Left cardiac atrium (tissue), 1 donor: ENCODE results near the genes SHLD2 and RNLS.

GRCh38 chr10:86971415-86972097 lies 3.3 kb downstream of the ADIRF start:
- PRO-cap = no peak

- PRO-cap = no peak
These were observed 34.6 kb downstream of the GLUD1 start for GRCh38 chr10:87059919-87060590.

GRCh38 chr10:87082910-87083660 lies 11.6 kb downstream of the GLUD1 start:
- PRO-cap = no peak

GRCh38 chr10:87094972-87096059 lies at the start of gene SHLD2:
TSS of gene SHLD2 (plus strand) at chr10:87095206.
- PRO-cap = bidirectional peak, plus-strand start at chr10:87095206, minus-strand start at chr10:87095008; bidirectional peak, plus-strand start at chr10:87095469, minus-strand start at chr10:87095615

GRCh38 chr10:87211834-87212317 lies 13.4 kb upstream of the NUTM2A start:
- PRO-cap = no peak

DNA sequence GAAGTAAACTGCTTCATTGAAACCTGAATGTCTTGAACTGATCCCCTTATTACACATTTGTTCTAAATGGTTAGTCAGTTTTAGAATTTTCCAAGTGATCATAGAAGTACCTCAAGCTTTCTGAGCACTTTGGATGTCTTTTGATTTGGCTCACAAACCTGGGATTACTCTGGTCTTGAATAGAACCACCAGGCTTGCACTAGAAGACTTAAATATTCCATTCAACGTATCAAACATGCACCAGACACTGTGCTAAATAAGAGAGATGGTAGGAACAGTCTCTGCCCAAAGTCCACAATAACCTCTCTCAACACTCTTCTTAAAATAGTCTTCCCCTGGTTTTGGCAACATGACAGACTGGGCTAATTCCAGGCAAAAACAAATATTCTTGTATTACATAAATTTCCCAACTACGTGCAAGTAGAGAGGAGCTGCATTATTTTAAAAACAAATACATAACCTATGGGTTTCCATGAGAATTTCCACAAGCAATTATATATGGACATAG lies 64.9 kb upstream of the PAPSS2 start:
- PRO-cap = no peak

DNA sequence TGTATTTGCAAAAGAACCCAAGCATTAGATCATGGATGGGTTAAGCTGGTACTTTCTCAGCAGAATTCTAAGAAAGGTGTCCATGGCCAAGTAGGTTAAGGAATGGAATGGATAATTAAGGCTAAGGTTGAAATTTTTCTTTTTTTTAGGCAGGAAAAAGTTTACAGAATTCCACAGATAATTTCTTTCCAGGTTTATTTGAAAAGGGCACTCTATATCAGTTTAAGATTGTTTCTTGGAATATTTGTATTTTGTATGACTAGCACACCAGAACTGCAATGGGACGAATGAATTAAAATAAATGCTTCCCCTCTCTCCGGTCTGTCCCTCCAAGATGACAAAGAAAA lies 17.4 kb upstream of the PAPSS2 start:
- PRO-cap = no peak

GRCh38 chr10:87843007-87843605 lies 20.2 kb downstream of the KLLN start:
- PRO-cap = no peak

DNA sequence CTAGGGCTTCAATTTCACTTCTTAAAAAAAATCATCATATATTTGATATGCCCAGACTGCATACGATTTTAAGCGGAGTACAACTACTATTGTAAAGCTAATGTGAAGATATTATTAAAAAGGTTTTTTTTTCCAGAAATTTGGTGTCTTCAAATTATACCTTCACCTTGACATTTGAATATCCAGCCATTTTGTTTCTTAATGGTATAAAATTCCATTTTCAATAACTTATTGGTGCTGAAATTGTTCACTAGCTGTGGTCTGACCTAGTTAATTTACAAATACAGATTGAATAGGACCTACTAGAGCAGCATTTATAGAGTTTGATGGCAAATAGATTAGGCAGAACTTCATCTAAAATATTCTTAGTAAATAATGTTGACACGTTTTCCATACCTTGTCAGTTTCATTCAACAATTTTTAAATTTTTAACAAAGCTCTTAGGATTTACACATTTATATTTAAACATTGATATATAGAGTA lies 103.6 kb downstream of the PTEN start:
- PRO-cap = no peak

DNA sequence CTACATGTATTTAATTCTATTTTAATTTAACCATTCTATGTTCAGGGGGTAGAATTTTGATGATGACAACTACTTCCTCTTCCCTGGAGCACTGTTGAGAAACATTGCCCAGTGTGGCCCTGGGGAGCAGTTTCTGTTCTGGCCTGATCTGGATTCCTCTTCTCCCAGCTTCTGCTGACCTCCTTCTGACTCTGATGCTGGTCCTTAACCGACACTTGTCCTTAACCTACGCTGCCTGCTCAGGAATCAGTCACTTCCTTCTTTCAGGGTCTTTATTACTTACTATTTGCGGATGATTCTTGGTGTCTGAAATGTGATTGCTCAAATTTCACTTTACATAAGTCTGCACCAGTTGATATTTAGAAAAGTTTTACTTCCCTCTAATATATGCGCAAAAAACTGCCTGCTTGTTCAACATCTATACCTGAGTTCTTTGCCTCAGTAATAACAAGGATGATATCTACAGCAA lies 164.1 kb downstream of the PTEN start:
- PRO-cap = no peak

- PRO-cap = no peak
These were observed 197.5 kb downstream of the RNLS start for GRCh38 chr10:88385252-88386317.

DNA sequence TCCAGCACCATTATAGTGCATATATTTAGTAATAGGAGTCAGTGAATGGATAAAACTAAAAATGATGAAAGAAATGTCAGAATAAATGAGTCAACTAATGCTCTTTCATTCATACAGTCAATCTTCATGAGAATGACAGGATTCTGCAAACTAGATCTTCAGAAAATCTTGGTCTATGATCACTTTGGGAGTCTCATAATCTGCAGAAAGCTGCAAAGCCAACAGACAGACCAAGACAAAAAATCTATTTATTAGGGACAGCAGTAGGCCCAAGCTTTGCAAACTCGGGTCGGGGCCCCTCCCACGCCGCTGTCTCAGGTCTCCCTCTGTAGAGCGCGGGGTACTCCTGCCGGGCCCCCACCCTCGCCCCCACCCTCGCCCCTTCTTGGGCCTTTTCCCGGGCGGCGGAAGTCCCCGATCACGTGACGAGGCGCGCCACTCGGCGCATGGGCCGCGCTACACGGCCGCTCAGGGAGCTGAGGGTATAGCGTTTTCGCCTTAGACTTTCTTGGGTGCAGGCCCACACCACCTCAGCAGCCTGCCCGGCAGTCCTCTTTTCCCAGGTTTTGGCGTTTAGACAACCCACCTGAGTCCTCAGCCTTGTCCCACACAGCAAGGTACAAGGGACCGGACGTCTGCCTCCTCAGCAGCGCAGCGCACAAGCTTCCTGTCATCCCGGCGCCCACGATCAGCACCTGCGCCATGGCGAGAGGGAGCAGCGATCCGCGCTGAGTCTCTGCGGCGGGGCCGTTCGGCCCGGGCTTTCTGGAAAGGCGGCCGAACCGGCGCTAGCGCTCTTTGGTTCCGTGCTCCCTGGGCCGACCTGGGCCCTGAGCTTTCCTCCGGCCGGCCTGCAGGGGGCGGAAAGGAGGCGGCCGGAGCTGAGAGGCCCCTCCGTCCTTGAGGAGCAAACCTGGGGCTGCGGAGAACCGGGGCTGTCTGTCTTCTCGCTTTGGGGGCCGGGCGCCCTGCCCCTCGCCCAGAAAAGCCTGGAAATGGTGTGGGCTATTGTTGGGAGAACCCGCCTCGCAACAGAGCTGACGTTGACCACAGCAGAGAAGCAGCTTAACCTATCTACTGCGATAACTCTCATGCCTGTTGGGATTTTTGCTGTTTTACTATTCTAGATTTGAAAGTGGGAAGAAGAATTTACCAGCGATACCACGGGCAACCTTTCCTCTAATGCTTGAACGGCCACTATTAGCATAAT lies at the start of gene RNLS:
Gene RNLS (minus strand): TSS at position 832 of the 1,210 bp plus-strand sequence.
- PRO-cap = bidirectional peak, plus-strand start at position 421 of the sequence, minus-strand start at position 424 of the sequence; bidirectional peak, plus-strand start at position 856 of the sequence, minus-strand start at position 832 of the sequence

- PRO-cap = no peak
These were observed 11.6 kb downstream of the ANKRD22 start for GRCh38 chr10:88839932-88840607.

DNA sequence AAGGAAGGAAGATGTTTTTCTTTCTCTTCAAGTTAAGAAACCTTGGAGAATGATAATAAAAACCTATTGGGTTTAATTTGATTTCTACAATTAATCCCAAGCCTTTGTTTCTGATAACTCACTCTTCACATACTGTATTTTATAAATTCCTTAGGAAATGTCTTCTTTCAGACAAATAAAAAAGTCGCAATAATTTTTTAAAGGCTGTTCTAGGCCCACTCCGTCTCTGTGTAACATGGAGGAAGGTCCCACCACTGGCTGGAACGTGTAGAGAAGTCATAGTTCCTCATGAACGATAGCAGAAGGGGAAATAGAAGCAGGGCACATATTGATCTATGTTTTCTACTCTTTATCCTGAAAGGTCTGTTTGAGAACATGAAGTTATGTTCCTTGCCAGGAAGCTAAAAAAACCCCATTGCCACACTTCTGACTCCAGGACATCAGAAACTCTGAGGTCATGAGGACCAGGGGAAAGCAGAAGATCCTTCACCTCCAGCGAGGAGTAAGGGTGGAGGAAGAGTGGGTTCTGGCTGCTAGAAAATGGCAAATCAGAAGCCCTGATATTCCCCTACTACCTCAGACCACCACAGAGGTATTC lies 10.8 kb downstream of the ANKRD22 start:
- PRO-cap = no peak

DNA sequence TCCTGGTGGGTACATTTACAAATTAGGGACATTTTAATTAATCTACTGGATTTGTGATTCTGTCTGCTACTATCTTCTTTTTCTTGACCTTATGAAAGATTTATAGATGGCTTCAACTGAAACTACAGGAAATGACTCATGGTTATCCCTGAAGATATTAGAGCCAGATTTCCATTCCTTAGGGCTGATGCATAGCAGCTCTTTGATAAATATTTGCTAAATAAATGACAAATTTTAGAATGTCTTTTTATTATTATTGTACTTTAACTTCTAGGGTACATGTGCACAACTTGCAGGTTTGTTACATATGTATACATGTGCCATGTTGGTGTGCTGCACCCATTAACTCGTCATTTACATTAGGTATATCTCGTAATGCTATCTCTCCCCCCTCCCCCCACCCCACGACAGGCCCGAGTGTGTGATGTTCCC lies 2.6 kb downstream of the STAMBPL1 start:
- PRO-cap = no peak

DNA sequence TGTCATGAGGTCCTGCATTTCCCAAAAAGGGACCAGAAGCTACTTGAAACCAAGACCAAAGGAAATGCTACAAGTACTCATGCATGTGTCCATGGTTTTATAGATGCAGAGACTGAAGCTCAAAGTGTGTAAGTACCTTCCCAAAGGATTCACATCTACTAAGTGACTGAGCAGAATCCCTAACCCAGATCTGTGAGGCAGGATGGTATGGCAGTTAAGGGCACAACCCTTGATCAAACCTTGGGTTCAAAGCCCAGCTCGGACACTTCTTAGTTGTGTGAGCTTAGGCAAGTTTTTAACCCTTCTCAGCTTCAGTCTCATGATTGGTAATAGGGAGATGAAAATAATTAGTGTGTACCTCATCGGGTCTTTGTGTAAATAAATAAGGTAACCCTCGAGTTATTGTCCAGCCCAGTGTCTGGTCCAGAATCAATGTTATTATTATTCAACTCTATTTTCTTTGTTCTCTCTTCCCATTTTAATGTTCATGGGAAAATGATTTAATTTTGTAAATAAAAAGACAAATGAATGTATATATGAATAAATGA lies 8.6 kb downstream of the ACTA2 start:
- PRO-cap = no peak

- PRO-cap = no peak
These were observed 898 bp upstream of the ACTA2 start for GRCh38 chr10:88953422-88953919.

DNA sequence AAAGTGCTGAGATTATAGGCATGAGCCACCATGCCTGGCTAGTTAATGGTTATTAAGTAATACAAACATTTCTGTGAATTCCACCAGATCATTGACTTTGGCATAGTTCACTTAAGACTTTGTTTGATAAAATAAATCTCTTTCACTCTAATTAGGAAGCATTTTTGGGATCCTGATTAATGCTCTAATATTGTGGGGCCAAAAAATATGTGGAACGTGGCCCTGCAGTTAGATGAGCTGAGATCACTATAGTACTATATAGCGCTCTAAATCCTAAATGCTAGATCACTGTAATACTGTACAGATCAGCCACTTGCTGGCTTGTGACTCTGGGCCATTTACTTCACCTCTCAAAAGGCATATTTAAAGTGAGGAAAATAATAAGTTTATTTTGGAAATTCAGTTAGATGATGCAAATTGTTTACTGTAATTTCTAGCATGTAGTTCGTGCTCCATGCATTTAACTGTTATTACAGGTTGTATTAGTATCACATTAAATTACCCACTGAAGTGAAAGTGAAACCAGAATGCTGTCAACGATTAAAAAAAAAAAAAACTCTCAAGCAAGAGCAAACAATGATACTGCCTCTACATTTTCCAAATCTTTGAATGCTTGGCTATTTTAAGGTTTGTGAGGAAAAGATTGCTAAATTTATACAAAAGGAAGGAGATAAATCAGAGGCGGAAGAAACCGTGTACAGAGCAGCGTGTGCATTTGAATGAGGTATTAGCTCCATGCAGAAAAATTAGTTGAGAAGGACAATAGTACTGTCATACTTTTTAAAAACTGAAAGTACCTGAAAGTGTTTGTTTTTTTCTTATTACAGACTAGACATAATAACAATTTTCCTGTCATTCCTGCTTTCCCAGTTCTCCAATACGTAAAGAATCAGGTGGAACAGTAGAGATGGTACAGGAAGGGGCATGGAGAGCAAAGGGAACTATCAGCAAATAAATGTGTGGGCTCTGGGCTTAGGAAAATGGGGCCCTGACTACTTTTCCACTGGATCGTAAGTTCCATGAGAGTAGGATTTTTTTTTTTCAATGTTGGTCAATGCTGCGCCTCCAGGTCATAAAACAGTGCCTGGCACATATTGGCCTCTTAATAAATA lies 15.6 kb upstream of the FAS start:
- PRO-cap = no peak

- PRO-cap = no peak
These were observed 1.7 kb upstream of the FAS start for GRCh38 chr10:88988847-88989314.

DNA sequence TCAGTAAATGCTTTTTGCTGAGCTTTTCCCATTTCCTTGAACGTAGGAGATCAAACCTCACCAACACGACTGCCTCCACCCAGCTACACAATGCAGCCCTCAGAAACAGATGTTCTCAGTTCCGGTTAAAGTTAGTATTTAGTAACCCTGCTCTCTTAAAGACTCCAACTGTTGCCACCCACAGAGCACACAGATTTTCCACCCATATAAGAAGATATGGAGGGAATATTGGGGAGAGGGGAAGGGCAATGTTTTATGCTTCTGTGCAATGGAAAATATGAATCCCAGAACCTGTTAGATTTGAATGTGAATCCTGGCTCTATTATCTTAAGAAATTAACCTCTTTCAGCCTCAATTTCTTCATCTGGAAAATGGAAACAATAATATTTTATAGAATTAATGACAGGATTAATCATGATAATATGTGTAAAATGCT lies 96.8 kb downstream of the FAS start:
- PRO-cap = no peak